Mesangial cell (primary cell): ENCODE results near the gene TLCD5.

DNA sequence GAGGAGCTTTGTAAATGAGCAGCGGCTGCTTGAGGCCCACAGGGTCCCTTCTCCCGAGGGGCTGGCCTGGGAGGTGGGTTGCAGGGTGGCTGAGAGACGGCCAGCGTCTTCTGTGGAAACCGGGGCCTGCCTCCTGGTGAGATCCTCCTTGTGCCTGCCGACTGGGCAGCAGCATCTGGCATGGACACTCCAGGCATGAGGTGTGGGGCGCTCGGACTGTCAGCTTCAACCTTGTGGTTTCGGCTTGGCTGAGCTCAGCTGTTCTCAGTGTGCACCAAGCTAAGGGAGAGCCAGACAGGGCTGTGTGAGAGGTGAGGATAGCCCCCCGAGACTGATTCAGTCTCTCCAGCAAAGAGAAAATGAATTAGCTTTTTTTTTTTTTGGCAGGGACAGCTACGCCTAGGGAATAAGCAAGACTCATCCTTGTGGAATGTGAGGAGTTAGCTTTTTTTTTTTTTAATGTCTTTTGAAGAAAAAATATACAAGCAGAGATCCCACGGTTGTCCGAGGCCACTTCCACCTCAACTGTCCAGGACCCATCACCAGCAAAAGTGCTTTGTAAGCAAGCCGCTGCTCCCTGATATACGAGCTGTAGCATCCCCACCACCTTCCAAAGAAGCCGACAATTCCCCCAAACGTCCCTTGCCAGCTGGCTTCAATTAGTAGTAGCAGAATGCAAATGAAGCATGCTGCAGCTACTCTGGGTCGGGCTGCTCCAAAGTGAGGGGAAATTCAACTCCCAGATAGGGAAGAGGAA, 9.6 kb upstream of the THY1 start:
- RAMPAGE, long total RNA, result no peak

DNA sequence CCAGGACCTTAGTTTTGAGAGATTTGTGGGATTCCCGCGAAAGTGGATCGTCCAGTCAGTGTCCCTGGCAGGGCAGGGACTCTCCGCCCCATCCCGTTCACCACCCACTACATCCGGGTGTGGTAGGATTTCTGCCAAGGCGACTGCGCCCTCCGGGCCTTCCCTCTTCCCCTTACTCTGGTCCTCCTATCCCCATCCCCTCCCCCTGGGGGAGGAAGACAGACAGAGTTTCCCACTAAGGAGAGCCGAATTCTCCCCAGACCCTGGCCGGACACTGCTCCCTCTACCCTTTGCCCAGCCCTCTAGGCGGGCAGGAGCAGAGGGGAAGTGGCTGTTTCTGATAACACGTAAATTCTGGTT, 949 bp upstream of the NECTIN1 start:
- RAMPAGE, long total RNA, result no peak

DNA sequence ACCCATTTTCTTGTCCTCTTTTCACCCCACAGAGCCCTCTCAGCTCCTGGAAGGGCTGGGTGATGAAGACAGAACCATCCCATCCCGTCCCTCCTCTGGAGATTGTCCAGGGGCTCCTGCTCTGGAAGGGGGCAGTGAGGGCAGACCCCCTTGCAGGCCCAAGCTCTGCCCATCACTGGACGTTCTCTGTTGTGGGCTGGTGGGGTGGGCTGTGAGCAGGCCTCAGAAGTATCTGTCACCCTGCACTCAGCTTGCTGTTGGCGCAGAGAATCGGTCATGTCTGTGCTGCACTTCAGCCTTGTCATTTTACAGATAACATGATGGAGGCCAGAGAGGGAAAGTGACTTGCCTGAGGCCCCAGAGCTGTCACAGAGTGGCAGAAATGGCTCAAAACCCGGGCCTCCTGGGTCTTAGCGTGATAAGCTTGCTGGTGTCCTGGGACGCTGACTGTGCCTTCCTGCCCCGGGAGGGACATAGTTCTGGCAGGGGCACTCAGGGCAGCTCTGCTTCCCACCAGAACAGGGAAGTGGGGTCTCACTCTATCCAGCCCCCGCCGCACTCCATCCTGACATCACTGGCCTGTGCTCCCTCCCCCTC, 50.2 kb upstream of the NECTIN1 start:
- RAMPAGE, long total RNA, result no peak

DNA sequence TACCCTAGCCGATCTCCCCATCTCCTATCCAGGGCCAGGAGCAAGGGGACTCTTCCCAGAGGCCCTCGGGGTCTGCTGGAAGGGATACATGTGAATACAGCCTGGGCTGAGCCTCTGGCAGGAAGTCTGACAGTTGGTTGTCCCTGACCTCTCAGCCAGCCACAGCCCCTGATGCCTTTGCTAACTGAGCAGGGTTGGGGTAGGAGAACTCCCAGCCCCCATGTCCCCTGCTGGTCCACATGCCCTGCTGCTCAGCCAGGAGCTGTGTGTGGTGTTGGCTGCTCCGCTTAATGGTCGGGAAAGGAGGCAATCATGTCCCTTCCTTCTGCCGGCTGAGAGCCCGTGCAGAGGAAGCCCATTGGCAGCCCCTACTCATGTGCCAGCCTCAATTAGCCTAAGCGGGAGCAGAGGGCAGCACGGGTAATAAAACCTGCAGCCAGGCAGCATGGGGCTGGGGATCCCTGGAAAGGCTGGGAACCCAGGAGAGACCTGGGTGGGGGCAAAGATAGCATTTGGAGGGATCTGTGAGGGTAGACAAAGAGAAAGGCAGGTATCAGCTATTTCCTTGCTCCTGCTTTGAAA, 103.1 kb upstream of the NECTIN1 start:
- RAMPAGE, long total RNA, result no peak

DNA sequence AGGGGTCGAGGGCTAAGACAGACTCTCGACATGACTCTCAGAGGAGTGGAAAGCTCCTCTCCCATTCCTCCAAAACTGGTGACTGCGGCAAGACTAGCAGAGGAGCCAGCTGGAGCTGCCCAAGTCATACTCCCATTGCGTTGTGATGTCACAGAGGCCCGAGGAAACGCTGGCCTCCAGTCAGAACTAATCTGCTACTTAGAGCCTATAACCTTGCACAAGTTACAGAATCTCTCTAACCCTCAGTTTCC, 143.4 kb downstream of the TRIM29 start:
- RAMPAGE, long total RNA, result no peak

- RAMPAGE, long total RNA, result no peak
These were observed 80.0 kb downstream of the TRIM29 start for GRCh38 chr11:120057557-120058614.

DNA sequence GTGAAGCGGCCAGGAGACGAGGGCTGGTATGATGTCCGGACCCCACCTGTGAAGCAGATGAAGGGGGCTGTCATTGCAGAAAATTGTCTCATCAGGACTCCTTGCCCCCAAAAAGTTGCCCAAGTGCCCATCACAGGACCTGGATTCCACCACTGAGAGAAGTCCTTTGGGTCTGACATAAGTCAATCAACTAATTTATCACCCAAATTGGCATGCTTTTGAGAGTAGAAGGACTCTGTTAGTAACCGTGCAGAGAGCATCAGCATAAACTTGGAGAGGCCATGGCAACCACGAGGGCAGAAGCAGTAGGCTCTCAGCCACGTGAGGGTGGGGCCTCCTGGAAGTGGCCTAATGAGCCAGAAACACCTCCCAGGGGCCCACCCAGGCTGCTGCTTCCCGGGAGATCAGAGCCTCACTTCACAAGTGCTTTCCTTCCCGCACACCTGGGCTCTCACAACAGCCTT, 17.3 kb downstream of the TRIM29 start:
- RAMPAGE, long total RNA, result no peak

DNA sequence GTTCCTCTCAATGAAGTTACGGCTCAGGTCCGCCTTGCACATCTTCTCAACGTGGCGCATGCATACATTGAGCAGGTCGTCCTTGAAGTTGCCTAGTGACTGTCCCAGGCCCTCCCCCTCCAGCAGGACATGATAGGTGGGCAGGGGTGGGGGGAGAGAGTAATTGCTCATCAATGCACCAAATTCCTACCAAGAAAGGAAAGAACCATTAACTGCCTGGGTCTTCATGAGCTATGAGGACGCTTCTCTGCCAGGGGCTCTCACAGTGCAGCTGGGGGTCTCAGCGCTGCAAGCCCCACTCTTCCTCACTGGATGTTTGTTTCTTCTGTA, 12.2 kb downstream of the TRIM29 start:
- RAMPAGE, long total RNA, result no peak

DNA sequence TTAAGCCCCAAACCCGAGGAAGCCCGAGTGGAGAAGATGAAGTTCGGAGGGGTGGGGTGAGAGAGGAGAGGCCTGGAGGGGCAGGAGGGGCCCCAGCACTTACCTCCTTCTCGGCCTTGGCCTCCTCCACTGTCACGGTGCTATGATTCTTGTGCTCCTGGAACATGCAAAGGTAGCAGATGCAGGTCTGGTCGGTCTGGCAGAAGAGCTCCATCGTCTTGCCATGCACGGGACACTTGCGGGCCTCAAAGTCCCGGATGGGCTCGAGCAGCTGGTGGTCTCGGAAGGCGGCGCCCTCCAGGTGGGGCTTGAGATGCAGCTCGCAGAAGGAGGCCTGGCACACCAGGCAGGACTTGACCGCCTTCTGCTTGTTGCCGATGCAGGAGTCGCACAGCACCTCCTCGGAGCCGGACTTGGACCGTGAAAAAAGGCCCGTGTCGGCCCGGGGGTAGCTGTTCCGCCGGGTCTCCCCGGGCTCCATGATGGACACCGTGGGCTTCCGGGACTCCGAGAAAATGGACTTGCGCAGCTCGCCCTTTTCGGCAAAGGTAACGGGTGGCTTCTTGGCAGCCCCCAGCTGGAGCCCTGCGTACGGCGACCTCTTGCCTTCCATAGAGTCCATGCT, 676 bp downstream of the TRIM29 start:
- RAMPAGE, long total RNA, result no peak

DNA sequence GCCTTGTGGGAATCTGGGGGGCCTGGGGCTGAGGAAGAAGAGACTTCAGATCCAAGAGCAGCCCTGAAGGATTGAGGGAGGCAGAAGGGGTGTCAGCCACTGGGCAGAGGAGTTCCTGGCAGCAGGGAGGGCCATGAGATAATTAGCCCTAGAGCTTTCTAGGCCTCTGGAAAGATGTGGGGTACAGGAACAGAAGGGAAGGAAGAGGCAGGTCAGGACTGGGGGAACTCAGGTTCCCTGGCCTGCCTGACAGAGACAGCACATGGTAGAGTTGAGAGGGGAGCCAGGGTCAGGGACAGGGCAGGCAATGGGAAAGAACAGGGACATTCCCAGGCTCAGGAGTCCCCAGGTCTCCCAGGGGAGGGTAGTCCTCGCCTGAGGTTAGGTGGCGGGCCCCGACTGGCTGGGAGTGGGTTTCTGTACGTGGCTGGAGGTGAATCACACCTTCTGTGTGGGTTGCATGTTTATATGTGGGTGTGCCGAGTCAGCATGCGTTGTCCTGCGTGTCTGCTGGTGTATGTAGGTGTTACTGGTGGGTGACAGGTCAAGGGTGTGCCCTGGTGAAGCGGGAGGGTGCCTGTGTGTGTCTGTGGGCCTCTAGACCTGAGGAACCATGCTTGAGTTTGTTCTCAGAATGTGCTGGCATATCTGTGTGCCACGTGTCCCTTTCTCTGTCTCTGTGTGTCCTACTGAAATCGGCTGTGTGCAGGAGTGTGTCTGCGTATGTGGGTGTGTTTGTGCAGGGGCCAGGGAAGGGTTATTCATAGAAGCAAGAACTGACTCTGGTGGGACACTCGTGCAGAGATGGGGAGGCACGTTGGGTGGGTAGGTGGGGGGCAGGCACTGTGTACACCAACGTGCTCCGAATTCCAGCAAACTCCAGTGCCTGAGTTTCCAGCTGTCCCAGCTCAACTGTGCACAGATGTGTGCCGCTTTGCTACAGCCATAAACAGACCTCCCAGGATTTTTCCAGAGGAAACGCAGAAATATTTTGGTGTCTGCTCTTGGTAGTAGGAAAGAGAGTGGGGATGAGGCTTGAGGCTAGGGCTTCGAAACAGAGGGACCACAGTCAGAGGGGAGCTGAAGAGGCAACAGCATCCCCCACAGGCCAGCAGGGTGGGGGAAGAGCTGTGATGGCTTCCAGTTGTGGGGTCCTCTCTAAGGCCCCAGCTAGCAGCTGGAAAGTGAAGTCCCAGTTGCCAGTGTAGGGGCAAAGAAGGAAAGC, 23.9 kb upstream of the OAF start:
- RAMPAGE, long total RNA, result no peak

- RAMPAGE, long total RNA, result no peak
These were observed 13.6 kb upstream of the OAF start for GRCh38 chr11:120196936-120197916.

GRCh38 chr11:120203597-120204079, 7.2 kb upstream of the OAF start:
- RAMPAGE, long total RNA, result no peak

GRCh38 chr11:120211949-120212597, 1.2 kb downstream of the OAF start:
- RAMPAGE, long total RNA, result no peak

- RAMPAGE, long total RNA, result no peak
These were observed 1.4 kb downstream of the POU2F3 start for GRCh38 chr11:120241290-120241885.

DNA sequence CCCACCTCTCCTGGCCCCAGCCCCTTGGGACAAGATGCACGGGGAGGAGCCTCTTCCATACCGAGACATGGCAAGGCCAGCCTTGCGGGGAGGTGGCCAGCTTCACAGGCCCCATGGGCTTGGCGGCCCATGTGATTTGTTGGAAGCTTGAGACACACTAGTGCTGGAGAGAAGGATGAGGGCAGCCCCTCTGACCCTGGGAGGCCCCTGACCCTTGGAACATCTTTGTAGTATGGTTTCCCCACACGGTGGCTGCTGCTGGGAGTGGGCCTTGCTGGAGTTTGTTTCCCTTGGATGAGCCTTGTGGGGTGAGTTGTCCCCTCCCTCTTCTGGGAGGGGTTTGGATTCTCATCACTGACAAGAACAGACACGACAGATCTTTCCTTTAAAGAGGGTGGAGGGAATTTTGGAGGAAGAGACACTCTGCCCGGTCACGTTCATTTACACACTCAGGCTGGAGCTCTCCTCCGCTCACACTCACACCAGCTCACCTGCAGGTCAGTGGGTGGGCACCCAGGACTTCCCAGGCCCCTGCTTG, 31.6 kb downstream of the POU2F3 start:
- RAMPAGE, long total RNA, result no peak

GRCh38 chr11:120304872-120306076, 19.8 kb upstream of the TLCD5 start:
- RAMPAGE, long total RNA, result no peak

GRCh38 chr11:120324707-120325942, at the start of gene TLCD5:
Gene TLCD5 (plus strand): TSS chr11:120325299.
- RAMPAGE, long total RNA, result start-site peak on the plus strand at chr11:120325290-120325299, 33 reads

GRCh38 chr11:120337894-120338327, 1.7 kb downstream of the ARHGEF12 start:
- RAMPAGE, long total RNA, result no peak

- RAMPAGE, long total RNA, result no peak
These were observed 3.3 kb downstream of the ARHGEF12 start for GRCh38 chr11:120339385-120340133.

DNA sequence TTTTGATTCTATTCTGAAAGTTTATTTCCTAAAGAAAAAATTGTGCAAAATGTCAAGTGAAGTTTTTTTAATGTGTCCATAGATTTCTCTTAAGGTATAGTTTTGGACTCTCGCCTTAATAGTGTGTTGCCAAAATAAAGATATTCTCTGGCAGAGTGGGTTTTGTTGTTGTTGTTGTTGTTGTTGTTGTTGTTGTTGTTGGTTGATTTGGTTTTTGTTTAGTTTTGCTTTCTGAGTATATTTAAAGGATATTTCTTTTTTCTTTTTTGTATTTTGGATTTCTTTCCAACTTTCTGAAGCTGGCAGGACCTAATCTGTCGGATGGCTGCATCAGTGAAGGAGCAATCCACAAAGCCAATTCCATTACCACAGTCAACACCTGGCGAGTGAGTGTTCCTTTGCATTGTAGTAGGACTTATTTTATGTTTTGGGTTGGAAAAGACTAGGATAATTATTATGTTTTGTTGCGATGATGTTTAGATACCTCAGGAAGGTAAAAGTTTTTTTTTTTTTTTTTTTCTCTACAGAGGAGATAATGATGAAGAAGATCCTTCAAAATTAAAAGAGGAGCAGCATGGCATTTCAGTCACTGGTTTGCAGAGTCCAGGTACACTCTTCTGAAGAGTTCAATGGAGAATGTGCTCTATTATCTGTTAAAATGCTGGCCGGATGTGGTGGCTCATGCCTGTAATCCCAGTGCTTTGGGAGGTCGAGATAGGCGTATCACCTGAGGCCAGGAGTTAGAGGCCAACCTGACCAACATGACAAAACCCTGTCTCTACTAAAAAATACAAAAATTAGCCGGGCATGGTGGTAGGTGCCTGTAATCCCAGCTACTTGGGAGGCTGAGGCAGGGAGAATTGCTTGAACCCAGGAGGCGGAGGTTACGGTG, 34.4 kb upstream of the GRIK4 start:
- RAMPAGE, long total RNA, result no peak